Measurements from ENCODE around the genes SPATA16 and NLGN1.

CAGE:
- cytosol, long polyA minus RNA = no peak
- cytosol, long polyA plus RNA = no peak
- long polyA plus RNA = no peak
- nucleus, long polyA minus RNA = no peak
- nucleus, long polyA plus RNA = no peak
Observed at GRCh38 chr3:172678088-172678617, 32.7 kb downstream of the NCEH1 start.

GRCh38 chr3:172685681-172686335 is 25.1 kb downstream of the NCEH1 start:
CAGE:
- cytosol, long polyA minus RNA = no peak
- cytosol, long polyA plus RNA = no peak
- long polyA plus RNA = no peak
- nucleus, long polyA minus RNA = no peak
- nucleus, long polyA plus RNA = no peak

CAGE:
- cytosol, long polyA minus RNA = no peak
- cytosol, long polyA plus RNA = no peak
- long polyA plus RNA = no peak
- nucleus, long polyA minus RNA = no peak
- nucleus, long polyA plus RNA = no peak
Observed at GRCh38 chr3:172692712-172693301, 18.1 kb downstream of the NCEH1 start.

DNA sequence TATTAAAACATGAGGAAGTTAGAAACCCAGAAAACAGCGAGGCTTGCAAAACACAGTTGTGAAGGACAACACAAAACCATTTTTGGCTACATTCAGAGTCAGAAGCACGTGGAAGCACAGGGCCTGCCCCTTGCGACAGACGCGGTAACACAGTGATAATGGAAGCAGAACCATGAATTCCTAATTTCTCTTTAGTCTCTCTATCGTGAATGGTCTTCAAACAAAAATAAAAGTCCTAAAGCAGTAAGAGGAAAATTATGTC is 12.2 kb downstream of the NCEH1 start:
CAGE:
- cytosol, long polyA minus RNA = no peak
- cytosol, long polyA plus RNA = no peak
- long polyA plus RNA = no peak
- nucleus, long polyA minus RNA = no peak
- nucleus, long polyA plus RNA = no peak

DNA sequence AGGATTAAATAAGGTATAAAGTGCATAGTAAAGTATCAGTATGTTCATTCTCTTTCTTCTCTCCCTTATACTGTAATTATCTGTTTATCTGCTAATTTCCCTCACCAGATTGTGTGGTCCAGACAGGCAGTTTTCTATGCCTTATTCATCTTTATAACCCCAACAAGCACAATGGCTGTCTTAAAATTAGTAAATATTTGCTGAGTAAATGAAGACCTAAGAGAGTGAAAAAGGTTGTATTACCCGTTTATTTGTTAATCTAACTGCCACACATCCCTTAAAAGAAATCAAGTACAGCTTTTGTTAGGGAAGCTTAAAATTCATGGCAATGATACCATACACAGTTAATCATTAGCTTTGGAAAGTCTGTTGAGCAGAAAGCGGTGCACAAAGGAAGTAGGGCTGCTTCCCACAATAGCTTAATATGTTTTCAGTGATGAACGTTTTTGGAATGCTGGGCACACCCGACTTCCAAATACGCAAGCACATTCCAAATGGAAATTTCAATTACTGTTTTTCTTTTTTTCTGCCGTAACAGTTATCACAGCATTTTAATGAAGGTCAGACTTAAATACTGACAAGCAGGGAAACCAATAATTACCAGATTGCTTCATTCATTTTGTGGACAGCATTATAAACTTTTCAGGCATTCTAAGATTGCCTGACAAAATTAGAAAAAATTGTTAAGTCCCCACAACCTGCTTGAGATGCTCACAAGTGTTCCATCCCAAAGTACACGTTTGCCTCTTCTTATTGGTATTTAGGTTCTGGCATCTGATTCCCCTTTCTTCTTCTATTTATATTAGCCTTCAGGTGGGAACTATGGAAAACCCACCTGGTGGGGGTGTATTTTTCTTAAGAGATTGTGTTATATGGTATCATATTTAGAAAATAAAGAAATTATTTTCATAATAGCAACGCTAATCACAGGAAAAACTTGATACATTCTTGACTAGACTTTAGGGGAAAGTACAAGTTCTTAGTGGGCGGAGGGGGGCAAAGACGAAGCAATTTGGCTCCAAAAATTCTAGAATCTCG is 1.2 kb upstream of the ECT2 start:
CAGE:
- cytosol, long polyA minus RNA = no peak
- cytosol, long polyA plus RNA = no peak
- long polyA plus RNA = no peak
- nucleus, long polyA minus RNA = no peak
- nucleus, long polyA plus RNA = no peak

CAGE:
- cytosol, long polyA minus RNA = no peak
- cytosol, long polyA plus RNA = no peak
- long polyA plus RNA = no peak
- nucleus, long polyA minus RNA = no peak
- nucleus, long polyA plus RNA = no peak
Observed at GRCh38 chr3:172867397-172867753, 116.8 kb downstream of the ECT2 start.

DNA sequence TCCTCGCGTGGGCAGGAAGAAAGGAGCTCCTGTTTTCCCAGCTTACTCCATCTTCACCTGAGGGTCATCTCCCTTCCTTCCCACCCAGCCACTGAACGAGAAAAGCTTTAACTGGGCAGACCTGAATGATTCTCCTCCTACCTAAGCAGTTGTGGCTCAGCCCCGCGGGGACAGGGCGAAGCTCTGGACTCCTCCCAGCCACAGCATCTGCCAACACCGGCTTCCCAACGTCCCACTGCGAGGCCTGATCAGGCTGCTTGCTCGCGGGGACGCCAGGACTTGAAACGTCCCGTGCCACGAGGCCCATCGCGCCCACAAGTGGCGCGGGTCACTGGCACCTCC is at the start of gene SPATA16:
SPATA16 (minus strand) TSS at position 274 of the 342 bp plus-strand sequence.
CAGE:
- cytosol, long polyA minus RNA = no peak
- cytosol, long polyA plus RNA = no peak
- long polyA plus RNA = no peak
- nucleus, long polyA minus RNA = no peak
- nucleus, long polyA plus RNA = no peak

CAGE:
- cytosol, long polyA minus RNA = no peak
- cytosol, long polyA plus RNA = no peak
- long polyA plus RNA = no peak
- nucleus, long polyA minus RNA = no peak
- nucleus, long polyA plus RNA = no peak
Observed at GRCh38 chr3:173395740-173396204, 1.8 kb upstream of the NLGN1 start.

CAGE:
- cytosol, long polyA minus RNA = no peak
- cytosol, long polyA plus RNA = no peak
- long polyA plus RNA = no peak
- nucleus, long polyA minus RNA = no peak
- nucleus, long polyA plus RNA = no peak
Observed at GRCh38 chr3:173397371-173398064, at the start of gene NLGN1. Gene NLGN1, plus strand, starts transcription at chr3:173397744.

DNA sequence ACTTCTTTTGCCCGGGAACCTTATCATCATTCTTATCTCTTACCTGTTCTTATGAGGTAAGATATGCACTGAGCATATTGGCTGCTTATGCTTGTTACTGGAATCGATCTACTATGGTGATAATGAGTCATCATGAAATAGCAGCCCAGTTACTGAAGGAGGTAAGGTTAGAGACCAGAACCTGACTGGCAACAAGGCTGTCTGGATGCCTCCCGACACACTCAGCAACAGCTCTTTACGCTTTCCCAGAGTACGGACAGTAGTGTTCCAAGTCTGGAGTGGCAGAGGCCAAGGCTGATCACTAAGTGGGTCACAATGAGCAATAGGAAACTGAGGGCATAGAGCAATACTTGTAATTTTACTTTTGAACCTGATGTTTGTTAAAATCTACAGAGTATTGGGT is 314.1 kb downstream of the NLGN1 start:
CAGE:
- cytosol, long polyA minus RNA = no peak
- cytosol, long polyA plus RNA = no peak
- long polyA plus RNA = no peak
- nucleus, long polyA minus RNA = no peak
- nucleus, long polyA plus RNA = no peak

GRCh38 chr3:175432860-175433485 is 573.8 kb downstream of the NAALADL2 start:
CAGE:
- cytosol, long polyA minus RNA = no peak
- cytosol, long polyA plus RNA = no peak
- long polyA plus RNA = no peak
- nucleus, long polyA minus RNA = no peak
- nucleus, long polyA plus RNA = no peak

GRCh38 chr3:177024445-177025427 is 172.5 kb downstream of the TBL1XR1 start:
CAGE:
- cytosol, long polyA minus RNA = start-site peak on the minus strand at chr3:177024435-177024531, 21 reads; start-site peak on the minus strand at chr3:177024605-177024618, 23 reads; start-site peak on the minus strand at chr3:177024766-177024830, 237 reads; start-site peak on the minus strand at chr3:177025020-177025124, 57 reads; start-site peak on the minus strand at chr3:177025210-177025222, 46 reads
- cytosol, long polyA plus RNA = no peak
- long polyA plus RNA = no peak
- nucleus, long polyA minus RNA = start-site peak on the minus strand at chr3:177024527-177024533, 20 reads; start-site peak on the minus strand at chr3:177024605-177024622, 20 reads; start-site peak on the minus strand at chr3:177024754-177024848, 396 reads; start-site peak on the minus strand at chr3:177025018-177025044, 21 reads; start-site peak on the plus strand at chr3:177025104-177025110, 5 reads; start-site peak on the minus strand at chr3:177025117-177025187, 113 reads
- nucleus, long polyA plus RNA = start-site peak on the minus strand at chr3:177024521-177024541, 26 and 34 reads in 2 replicates; start-site peak on the minus strand at chr3:177024759-177024772, 89 and 43 reads in 2 replicates; start-site peak on the minus strand at chr3:177024843-177024858, 27 and 20 reads in 2 replicates; start-site peak on the minus strand at chr3:177024968-177025162, 212 and 126 reads in 2 replicates

GRCh38 chr3:177053528-177054024 is 143.7 kb downstream of the TBL1XR1 start:
CAGE:
- cytosol, long polyA minus RNA = no peak
- cytosol, long polyA plus RNA = no peak
- long polyA plus RNA = no peak
- nucleus, long polyA minus RNA = no peak
- nucleus, long polyA plus RNA = no peak

DNA sequence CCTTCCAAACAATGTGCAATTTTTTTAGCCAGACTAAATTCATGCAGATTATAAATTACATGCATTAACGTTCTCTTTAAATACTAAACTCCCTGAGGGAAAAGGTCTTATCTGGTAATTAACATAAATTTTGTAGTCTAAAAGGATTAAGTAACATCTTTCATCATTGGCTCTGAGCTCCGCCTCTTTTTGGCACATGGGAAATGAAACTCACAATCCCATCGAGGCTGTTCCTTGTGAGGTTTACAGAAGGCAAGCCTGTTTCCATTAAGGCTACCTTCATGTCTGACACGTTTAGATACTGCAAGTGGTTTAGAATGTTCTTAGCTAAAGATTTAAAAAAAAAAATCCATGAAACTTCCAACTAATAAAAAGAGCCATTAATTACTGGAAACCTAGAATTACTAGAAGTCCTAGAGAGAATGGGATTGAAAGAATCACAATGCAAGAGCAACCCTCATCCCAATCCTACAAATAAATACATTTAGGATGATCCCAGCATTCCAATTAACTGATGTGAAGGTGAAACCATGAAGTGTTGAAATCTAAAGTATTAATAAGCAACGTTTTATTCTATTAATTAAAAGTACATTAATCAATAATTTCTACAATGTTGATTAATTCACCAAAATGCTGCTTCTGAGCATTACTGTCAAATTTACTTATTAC is 75.6 kb downstream of the TBL1XR1 start:
CAGE:
- cytosol, long polyA minus RNA = no peak
- cytosol, long polyA plus RNA = no peak
- long polyA plus RNA = no peak
- nucleus, long polyA minus RNA = no peak
- nucleus, long polyA plus RNA = no peak

CAGE:
- cytosol, long polyA minus RNA = no peak
- cytosol, long polyA plus RNA = no peak
- long polyA plus RNA = no peak
- nucleus, long polyA minus RNA = no peak
- nucleus, long polyA plus RNA = no peak
Observed at GRCh38 chr3:177151376-177151987, 45.8 kb downstream of the TBL1XR1 start.

CAGE:
- cytosol, long polyA minus RNA = no peak
- cytosol, long polyA plus RNA = no peak
- long polyA plus RNA = no peak
- nucleus, long polyA minus RNA = no peak
- nucleus, long polyA plus RNA = no peak
Observed at GRCh38 chr3:177198059-177198330, 713 bp upstream of the TBL1XR1 start.

DNA sequence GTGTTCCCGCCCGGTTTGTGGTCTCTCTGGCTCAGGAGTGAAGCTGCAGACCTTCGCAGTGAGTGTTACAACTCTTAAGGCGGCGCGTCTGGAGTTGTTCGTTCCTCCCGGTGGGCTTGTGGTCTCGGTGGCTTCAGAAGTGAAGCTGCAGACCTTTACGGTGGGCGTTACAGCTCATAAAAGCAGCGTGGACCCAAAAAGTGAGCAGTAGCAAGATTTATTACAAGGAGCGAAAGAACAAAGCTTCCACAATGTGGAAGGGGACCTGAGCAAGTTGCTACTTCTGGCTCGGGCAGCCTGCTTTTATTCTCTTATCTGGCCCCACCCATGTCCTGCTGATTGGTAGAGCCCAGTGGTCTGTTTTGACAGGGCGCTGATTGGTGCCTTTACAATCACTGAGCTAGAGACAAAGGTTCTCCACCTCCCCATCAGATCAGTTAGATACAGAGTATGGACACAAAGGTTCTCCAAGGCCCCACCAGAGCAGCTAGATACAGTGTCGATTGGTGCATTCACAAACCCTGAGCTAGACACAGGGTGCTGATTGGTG is 73.6 kb upstream of the TBL1XR1 start:
CAGE:
- cytosol, long polyA minus RNA = no peak
- cytosol, long polyA plus RNA = no peak
- long polyA plus RNA = no peak
- nucleus, long polyA minus RNA = no peak
- nucleus, long polyA plus RNA = no peak

DNA sequence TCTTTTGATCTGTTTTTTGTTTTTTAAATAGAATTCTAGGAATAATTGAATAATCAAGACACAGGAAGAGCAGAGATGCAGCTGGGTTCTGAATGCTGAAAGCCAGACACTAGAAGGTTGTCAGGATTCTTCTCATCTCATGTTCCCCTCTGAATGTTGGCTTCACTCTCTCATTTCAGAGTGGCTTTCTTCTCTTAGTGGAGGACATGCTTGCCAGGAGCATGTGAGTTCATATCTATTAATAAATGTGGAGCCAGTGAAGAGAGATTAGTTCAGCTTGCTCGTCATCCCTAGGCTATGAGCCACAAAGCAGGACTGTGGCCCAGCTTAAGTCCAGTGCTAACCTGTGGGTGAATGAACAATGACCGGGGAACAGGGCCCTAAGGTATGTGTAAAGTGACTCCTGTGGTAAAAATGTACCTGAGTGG is 96.8 kb upstream of the TBL1XR1 start:
CAGE:
- cytosol, long polyA minus RNA = no peak
- cytosol, long polyA plus RNA = no peak
- long polyA plus RNA = no peak
- nucleus, long polyA minus RNA = no peak
- nucleus, long polyA plus RNA = no peak

DNA sequence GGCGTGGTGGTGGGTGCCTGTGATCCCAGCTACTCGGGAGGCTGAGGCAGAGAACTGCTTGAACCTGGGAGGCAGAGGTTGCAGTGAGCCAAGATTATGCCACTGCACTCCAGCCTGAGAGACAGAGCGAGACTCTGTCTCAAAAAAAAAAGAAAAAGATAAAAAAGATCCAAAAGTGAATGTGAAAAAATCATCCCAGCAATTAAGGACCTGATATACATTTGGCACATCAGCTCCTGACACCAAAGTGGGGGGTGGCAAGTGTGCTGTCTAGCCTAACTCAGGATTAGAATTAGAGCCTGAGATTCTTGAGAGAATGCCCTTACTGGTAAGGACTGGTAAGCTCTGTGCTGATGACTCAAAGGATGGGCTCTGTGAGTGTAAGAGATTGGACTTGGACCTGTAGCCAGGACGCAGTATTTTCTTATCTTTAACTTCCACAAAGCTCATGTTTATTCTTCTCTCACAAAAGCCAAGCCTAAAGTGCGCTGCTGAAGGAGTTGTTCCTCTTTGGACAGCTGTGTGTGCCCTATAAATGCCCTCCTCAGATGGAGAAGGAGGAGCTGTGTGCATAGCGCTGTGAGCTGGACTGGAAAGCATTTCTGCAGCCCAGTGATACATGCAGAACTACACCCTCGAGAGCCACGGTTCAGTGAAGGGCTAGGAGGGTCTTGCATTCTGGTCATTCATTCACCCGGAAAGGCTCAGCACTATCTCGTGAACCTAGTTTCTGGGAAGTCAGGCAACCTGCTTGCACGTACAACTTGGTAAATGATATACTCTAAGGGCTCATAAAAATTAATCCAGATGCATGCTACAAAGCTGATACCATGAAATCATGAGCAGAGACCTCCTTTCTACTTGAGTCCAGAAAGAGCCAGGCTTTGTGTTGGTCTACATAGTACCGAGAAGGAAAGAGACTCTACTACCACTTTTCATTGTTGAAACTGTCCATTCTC is 102.8 kb upstream of the TBL1XR1 start:
CAGE:
- cytosol, long polyA minus RNA = no peak
- cytosol, long polyA plus RNA = no peak
- long polyA plus RNA = no peak
- nucleus, long polyA minus RNA = no peak
- nucleus, long polyA plus RNA = no peak

CAGE:
- cytosol, long polyA minus RNA = no peak
- cytosol, long polyA plus RNA = no peak
- long polyA plus RNA = no peak
- nucleus, long polyA minus RNA = no peak
- nucleus, long polyA plus RNA = no peak
Observed at GRCh38 chr3:177300784-177301165, 103.5 kb upstream of the TBL1XR1 start.